Measurements from ENCODE around the gene HJURP.

GRCh38 chr2:233772232-233773172 lies 5.6 kb upstream of the MROH2A start:
- PRO-cap, 3 experiments: no peak in any of the 3 experiments
- RRBS: no CpG with 5 or more reads among the region's 22 CpGs

- PRO-cap, 3 experiments: no peak in any of the 3 experiments
- RRBS: 2% methylated on average over 6 of the region's 22 CpGs
Measured at GRCh38 chr2:233853714-233854161, 597 bp downstream of the HJURP start.

DNA sequence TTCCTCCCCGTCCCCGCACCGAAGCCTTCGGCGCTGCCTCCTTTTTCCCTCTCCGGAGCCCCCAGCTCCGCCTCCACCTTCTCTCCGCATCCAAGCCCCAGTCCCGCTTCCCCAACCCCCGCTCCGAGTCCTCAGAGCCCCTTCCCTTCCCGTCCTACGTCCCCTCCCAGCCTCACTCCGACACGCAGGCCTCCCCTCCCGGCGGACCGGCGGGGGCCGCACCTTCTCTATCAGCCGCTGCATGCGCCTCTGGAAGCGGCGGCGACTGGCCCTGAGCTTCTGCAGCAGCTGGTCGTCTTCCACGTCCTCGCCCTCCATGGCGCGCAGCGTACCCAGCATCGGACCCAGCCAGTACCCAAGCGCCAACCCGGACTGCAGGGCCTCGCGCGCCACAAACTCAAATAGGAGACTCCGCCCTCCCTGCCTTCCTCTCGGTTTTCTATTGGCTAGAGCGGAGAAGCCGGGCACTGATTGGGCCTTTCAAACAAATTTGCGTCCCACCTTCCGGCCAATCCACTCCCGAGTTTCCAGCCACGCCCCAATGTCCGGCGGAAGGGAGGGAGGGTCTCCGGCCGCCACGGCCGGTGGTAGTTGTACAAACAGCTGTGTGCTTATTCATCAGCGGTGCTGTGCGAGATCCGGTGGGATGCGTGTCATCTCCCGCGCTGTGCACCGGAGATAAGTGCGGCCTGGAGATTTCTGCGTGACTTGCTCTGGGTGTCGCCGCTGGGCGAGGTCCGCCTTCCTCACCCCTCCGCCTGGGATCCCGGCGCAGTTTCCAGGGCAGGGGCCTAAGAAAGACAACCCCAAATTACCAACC lies at the start of gene HJURP:
TSS of gene HJURP (minus strand) at position 374 of the 820 bp plus-strand sequence.
- PRO-cap, 3 experiments: peak in 3 of 3 experiments; most common plus-strand start position 618 of the sequence (in 3); most common minus-strand start position 374 of the sequence (in 2)
- RRBS: under 1% methylated on average over 27 of the region's 67 CpGs

- PRO-cap, 3 experiments: no peak in any of the 3 experiments
- RRBS: no CpG with 5 or more reads among the region's 8 CpGs
Measured at GRCh38 chr2:233981809-233982393, 64.7 kb downstream of the TRPM8 start.

DNA sequence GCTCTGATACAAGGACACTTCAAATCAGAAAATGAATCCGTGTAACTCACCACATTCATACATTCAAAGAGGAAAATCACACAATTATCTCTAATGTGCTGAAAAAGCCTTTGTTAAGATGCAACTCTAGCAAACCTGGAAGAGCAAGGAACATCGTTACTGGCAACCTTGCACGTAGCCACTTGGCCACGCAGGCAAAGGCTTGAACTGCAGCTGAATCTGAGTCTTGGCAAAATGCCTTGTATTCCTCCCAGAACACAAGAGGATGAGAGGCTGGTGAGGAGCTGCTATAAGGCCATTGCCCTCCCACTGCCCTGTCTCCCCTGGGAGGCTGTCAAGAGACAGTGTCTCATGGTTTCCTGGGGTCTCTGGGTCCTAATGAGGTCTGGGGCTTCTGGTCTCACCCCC lies 141.3 kb downstream of the SPP2 start:
- PRO-cap, 3 experiments: no peak in any of the 3 experiments
- RRBS: no CpG with 5 or more reads among the region's 4 CpGs

GRCh38 chr2:234201786-234202175 lies 151.3 kb downstream of the SPP2 start:
- PRO-cap, 3 experiments: no peak in any of the 3 experiments
- RRBS: no CpG with 5 or more reads among the region's 2 CpGs

GRCh38 chr2:234289144-234289409 lies 207.8 kb downstream of the ARL4C start:
- PRO-cap, 3 experiments: no peak in any of the 3 experiments
- RRBS: no CpG with 5 or more reads among the region's 6 CpGs

DNA sequence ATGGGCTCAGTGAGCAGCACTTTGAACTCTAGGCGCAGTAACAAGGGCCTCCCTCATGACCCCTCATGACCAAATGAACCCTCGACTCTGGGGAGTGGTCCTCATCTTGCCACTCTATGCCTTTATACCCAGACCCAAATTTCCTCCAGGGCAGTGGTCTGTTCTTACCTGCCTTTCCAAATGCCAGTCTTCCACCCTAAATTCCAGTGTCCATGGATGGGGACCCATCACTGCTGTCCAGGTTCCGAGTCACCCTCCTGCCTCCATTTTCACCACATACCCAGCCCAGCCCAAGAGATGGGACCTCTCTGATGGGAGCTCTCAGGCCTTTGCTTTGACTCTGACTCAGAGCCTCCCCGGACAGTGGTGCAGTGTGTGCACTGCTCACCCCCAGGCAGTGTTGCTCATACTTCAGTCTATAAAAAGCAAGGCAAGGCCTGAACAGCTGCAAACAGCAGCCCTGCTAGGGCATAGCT lies 207.3 kb downstream of the ARL4C start:
- PRO-cap, 3 experiments: no peak in any of the 3 experiments
- RRBS: no CpG with 5 or more reads among the region's 4 CpGs

DNA sequence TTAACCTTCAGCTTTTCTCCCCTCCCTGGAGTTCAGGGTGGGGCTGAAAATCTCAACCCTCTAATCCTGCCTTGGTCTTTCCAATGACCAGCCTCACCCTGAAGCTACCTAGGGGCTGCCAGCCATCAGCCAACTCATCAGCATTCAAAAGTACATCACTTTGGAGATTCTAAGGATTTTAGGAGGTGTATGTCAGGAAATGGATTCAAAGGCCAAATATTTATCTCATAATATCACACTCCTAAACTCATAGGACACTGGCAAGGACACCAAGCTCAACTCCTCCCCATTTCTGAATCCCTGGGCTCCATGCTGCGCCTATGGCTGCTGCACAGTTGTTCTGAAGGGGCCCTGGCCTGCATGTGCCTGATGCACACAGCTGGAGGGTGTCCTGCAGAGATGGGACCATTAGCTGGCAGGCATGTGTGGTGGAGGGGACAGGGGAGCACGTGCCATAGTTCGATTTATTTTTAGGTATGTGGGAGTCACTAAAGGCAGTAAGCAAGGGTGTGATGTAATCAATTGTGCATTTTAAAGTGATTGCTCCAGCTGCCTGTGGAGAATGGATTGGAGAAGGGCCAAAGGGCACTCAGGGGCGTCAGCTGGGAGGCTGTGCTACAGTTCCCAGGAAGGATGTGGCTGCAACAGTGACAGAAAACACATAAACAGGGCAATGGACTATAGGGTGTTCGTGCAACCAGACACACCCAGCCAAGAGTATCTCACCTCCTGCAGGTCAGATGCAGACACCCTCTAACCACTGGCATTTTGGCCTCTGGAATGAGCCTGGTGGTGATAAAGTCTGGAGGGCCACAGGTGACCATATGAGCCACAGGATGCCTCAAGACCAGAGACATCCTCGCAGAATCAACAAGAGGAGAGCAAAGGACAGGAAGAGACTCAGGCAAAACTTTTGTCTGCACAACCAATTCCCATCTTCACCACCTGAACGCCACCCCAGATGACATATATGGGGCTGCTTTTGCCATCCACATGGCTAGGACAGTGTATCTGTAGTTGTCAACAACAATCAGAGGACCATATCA lies 205.1 kb downstream of the ARL4C start:
- PRO-cap, 3 experiments: no peak in any of the 3 experiments
- RRBS: no CpG with 5 or more reads among the region's 7 CpGs

DNA sequence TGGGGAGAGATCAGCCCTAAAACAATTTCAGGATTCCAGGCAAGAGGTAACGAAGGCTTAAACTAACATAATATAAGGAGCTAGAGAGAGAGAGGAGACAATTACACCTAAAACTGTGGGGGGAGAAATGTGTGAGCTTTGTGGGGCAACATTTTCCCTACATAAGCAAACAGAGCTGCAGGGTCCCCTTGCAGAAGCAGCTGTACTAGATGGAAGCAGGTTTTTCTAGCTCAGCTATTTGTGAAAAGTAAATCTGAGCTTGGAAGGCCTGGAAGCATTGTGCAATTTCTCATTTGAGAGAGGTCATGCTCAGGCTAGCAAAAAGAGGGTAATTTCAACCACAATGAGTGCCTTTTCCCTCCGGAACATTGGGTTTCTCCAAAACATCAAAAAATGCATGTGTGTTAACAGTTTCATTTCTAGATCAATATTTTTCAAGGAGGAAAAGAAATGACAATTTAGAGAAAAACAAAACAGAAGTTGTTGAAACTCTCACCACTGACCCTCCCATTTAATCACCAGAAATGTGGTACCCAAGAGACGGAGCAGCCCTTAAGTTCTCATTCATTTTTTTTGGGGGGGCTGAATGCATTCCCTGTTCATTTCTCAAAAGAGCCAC lies 129.9 kb downstream of the ARL4C start:
- PRO-cap, 3 experiments: no peak in any of the 3 experiments
- RRBS: no CpG with 5 or more reads among the region's 3 CpGs

- PRO-cap, 3 experiments: peak in 3 of 3 experiments; most common plus-strand start chr2:234438169 (in 3); most common minus-strand start chr2:234437877 (in 2)
- RRBS: no CpG with 5 or more reads among the region's 27 CpGs
Measured at GRCh38 chr2:234437377-234438894, 58.9 kb downstream of the ARL4C start.

DNA sequence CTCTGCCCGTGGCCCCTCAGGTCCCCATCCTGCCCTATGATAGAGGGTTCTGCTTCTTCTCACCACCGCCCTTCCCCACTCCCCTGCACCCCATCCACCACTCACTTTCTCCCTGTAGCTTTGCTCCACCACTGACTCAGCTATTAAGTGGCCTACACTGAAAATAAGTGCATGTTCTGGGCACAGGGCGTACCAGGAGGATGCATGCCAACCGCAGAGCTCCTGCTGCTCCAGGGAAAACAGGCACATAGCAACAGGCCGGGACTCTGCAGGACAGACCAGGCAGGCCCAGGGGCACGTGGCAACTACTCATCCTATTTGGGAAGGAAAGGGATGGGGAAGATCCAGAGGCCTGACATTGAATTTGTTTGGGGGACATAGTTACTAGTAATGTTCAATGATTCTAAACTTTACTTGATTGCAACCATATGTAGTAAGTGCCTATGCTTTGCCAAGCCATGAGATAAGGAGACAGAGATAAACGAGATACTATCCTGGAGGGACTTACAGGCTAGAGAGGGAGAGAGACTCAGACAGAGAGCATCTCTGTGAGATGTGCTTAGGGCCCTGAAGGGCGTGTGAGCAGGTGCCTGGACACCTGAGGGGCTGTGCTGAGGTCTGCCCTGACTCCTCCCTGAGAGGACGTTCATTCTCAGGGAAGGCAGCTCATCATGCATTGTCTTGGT lies 28.3 kb downstream of the ARL4C start:
- PRO-cap, 3 experiments: no peak in any of the 3 experiments
- RRBS: no CpG with 5 or more reads among the region's 9 CpGs

GRCh38 chr2:234549034-234549502 lies 52.2 kb upstream of the ARL4C start:
- PRO-cap, 3 experiments: no peak in any of the 3 experiments
- RRBS: no CpG with 5 or more reads among the region's 9 CpGs

DNA sequence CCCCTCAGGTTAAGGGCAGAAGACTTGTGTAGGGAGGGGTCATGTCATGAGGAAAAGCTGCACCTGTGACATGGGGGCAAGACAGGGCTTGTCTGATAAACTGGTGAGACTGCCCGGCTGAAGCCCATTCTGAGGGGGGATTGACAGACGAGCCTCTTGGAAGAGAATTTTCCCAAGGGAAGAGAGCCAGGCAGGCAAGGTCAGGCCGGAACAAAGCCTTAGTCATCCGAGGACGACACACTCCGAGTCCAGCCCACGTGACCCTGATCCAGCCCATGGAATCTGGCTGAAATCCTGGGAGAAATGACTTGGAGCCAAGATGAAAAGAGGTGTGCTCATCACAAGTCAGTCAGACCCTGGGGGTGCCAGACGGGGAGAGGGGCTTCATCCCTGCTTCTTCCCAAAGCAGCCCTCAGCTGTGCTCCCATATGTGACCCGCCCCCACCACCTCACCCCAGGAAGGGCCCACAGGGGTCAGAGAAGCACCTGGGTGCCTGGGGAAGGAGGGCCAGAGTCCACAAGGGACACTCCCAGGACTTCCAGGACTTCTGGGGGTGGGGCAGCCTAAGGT lies 88.4 kb upstream of the SH3BP4 start:
- PRO-cap, 3 experiments: no peak in any of the 3 experiments
- RRBS: 9% methylated on average over 3 of the region's 9 CpGs

DNA sequence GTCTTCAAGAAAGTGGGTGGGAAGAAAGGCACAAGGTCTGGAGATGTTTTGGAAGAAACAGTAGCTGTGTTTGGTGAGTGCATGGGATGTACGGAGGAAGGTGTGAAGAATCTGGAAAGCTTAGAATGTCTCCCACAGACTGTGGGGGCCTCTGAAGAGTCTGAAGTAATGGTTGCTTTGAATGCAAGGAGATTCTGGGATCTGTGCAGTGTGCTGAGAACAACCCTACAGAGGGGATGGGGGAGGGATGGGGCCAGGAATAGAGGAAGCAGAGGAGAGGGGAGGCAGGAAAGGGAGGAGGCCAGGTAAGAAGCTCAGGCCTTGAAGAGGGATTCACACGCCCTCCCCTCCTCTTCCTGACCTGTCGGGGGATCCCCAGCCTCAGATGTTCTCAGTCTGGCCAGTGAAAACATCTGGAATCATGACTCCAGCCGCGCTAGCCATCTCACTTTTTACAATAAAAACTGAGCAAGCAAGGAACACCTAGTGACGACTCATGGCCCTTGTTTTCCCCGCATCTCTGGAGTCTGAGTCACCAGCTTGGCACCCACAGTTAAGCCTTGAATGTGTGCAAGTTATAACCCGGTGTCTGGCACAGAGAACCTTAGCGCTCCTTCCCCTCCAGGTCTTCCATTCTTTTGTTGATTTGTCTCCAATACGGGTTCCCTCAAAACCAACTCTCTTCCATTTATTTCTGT lies 74.2 kb downstream of the SH3BP4 start:
- PRO-cap, 3 experiments: no peak in any of the 3 experiments
- RRBS: no CpG with 5 or more reads among the region's 10 CpGs

DNA sequence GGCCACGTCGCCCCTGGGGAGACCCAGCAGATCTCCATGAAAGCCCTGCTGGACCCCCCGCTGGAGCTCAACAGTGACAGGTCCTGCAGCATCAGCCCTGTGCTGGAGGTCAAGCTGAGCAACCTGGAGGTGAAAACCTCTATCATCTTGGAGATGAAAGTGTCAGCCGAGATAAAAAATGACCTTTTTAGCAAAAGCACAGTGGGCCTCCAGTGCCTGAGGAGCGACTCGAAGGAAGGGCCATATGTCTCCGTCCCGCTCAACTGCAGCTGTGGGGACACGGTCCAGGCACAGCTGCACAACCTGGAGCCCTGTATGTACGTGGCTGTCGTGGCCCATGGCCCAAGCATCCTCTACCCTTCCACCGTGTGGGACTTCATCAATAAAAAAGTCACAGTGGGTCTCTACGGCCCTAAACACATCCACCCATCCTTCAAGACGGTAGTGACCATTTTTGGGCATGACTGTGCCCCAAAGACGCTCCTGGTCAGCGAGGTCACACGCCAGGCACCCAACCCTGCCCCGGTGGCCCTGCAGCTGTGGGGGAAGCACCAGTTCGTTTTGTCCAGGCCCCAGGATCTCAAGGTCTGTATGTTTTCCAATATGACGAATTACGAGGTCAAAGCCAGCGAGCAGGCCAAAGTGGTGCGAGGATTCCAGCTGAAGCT lies 90.1 kb downstream of the SH3BP4 start:
- PRO-cap, 3 experiments: no peak in any of the 3 experiments
- RRBS: no CpG with 5 or more reads among the region's 23 CpGs

DNA sequence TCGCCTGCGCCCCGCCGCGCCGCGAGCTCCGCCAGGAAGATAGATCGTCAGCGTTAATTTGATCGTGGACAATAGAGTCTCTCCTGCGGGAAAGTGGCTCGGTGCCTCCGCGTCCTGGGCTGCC lies 1.0 kb downstream of the AGAP1 start:
- PRO-cap, 3 experiments: no peak in any of the 3 experiments
- RRBS: no CpG with 5 or more reads among the region's 15 CpGs

- PRO-cap, 3 experiments: no peak in any of the 3 experiments
- RRBS: 3% methylated on average over 13 of the region's 31 CpGs
Measured at GRCh38 chr2:235495139-235495820, 1.4 kb downstream of the AGAP1 start.

DNA sequence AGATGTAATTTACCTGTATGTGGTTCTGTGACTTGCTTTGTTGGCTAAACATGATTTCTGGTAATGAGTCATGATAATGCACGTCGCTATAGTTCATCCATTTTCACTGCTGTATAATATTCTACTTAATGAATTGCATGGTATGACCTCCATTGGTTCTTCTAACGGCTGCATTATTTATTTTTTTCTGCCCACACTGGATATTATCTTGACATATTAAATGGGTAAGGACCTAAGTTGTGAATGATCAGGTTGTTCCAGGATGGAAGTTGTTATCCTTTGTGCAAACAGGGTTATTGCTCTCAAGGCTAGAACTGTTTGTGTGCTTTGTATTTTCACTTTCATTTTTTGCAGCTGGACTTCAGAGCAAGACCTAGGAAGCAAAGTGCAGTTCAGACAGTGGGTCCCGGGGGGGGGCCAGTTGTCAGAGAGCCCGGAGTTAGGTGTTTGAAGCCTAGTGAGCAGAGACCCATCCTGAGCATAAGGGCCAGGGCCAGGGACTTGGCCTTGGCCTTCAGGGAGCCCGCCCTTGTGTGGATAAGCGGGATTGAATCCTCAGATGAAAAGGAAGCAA lies 48.1 kb downstream of the AGAP1 start:
- PRO-cap, 3 experiments: no peak in any of the 3 experiments
- RRBS: no CpG with 5 or more reads among the region's 7 CpGs

DNA sequence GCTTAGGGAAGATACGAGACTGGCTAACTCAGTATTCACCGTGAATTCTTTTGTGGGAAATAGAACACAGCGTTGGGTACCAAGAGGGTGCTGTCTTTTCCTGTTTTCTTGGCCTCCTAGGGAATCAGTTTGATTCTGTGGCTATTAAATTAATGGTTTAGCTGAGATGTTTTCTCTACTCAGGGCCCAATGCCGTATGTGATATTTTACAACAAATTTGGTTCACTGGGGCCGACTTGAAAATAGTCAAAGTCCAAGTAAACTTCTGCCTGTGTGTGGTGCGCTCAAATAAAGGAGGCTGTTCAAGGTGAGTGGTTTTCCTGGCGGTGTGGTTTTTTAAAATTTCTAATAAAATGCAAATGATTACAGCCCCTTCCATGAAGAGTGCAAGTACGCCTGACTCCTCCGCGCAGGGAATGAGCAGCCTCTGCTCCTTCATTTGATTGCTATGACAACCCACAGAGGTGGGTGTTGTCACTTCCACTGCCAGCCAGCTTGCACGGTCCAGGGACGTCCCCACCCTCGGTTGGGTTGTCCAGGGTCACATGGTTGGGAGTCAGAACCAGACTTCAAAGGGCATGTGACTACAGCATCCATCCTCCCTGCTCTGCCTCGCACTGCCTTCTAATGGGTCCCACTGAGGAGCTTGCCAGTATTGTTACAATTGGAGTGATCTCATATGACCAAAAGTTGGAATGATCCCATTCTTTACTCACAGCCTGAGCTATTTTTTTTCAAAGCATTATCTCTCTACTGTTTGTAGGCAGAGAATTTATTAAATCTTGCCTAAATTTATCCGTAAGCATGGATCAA lies 121.1 kb downstream of the AGAP1 start:
- PRO-cap, 3 experiments: peak in 3 of 3 experiments; most common minus-strand start position 418 of the sequence (in 2)
- RRBS: no CpG with 5 or more reads among the region's 15 CpGs

Measured in breast (tissue), 4 donors.